Osteocyte (in vitro differentiated cells): ENCODE measurements around the gene ABITRAM.

DNA sequence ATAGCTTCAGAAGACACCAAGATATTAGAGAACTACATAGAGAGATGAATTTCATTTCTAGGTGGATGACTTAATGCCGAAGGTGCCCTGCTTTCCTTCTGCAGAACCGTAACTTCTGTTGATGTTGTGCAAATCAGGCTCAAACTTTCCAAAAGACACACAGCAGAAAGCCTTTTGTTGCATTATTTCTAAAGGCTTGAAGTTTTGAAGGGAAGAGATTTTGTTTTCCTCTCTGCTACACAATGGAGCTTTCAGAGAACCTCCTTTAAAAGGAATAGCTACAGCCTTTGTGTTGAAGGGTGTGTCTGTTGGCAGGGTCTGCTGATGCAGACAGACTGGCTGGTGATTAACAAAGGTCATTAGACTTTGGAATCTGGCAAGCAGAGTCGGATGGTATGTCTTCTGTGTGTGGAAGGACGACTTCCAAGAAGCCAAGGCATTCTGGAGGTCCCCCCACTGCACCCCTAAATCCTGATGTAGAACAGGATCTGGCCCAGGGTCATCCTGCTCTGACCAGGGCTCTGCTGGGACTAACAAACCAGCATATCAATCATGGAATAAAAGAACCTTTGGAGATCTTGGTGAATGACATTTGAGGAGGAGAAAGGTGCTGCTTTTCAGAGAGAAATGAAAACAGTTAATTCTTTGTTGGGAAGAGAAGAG, 57.9 kb downstream of the ZNF462 start:
- PRO-cap, result no peak

GRCh38 chr9:107221819-107222742, 61.0 kb upstream of the RAD23B start:
- PRO-cap, result unidirectional peak, plus-strand start at chr9:107222237

DNA sequence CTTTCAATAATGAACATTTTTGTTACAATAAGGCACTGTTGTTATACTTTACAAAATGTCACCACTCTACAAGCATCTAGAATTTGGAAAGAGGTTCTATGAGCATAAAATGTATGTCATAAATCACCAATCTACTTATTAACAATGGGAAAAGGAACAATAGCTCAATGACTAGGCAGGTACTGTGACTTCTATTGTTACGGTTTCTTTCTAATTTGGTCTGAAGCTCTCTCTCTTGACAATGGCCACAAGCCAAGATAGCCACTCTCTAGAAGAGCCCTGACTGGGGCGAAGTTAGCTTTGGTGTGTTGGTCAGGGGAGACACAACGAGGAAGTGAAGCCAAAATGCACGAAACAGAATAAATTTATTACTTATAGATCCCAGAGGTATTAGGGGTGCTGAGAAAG, 9.5 kb upstream of the RAD23B start:
- PRO-cap, result no peak

DNA sequence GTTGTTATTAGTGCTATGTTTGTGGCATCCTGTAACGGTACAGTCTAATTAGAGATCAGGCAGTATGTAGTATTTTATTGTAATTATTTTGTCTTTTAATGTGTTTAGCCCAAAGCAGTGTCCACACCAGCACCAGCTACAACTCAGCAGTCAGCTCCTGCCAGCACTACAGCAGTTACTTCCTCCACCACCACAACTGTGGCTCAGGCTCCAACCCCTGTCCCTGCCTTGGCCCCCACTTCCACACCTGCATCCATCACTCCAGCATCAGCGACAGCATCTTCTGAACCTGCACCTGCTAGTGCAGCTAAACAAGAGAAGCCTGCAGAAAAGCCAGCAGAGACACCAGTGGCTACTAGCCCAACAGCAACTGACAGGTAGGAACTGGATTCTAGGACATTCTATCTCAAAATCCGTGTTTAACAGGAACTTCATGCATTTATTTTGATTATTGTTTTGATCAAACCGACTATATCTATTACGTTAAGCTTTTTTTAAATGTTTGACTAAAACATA, 23.2 kb downstream of the RAD23B start:
- PRO-cap, result no peak

GRCh38 chr9:107316999-107317663, 34.1 kb downstream of the RAD23B start:
- PRO-cap, result no peak

GRCh38 chr9:107332132-107332660, 49.1 kb downstream of the RAD23B start:
- PRO-cap, result no peak

- PRO-cap, result bidirectional peak, plus-strand start at chr9:107489677, minus-strand start at chr9:107489565
Observed at GRCh38 chr9:107489641-107489707, 95 bp downstream of the KLF4 start.

- PRO-cap, result no peak
Observed at GRCh38 chr9:107548193-107549048, 58.9 kb upstream of the KLF4 start.

DNA sequence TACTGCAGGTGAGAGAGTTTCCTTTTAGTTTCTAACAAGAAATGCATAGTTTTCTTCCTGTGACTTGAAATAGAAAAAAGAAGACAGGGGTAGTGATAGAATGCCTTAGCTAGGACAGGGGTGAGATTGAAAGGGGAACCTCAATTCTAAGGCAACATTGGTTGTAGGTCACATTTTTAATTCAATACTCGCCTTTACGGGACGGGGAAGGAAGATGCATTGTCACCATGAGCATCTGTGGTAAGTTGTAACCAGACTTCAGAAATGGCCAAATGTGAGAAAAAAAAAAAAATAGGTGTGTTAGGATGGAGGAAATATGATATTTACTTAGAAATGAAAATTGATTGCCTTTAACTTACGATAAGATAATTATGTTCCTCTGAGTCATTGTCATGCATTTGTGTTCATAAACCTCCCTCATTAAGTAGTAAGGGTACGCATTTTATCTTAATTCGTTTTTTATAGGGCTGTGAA, 103.4 kb upstream of the KLF4 start:
- PRO-cap, result no peak

GRCh38 chr9:107620751-107621323, 131.3 kb upstream of the KLF4 start:
- PRO-cap, result no peak

DNA sequence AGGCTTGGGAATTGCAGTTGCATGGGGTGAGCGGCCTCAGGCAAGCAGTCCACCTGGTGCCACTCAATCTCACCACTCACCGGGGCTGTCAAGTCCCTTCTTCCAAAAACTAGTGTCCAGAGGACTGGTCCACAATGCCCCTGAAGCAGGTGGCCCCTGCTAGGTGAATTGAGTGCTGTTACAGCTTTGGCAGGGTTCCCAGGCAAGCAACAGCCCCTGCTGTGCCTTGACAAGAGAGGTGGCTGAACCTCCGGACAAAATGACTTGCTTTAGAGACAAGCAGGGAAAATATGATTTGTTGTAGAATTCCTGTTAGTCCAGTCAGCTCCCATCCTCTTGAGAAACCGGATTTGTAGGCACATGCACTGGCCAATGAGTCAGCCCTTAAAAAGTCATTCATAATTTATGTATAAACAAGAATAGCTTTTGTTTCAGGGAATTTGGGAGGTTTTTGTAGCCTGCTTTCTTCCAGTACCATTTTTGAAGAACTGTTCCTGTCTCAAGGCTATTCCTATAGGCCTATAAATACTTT, 411.2 kb downstream of the ACTL7B start:
- PRO-cap, result unidirectional peak, minus-strand start at position 261 of the sequence

- PRO-cap, result no peak
Observed at GRCh38 chr9:108696097-108696748, 159.6 kb downstream of the ACTL7B start.

- PRO-cap, result no peak
Observed at GRCh38 chr9:108779382-108779897, 76.3 kb downstream of the ACTL7B start.

DNA sequence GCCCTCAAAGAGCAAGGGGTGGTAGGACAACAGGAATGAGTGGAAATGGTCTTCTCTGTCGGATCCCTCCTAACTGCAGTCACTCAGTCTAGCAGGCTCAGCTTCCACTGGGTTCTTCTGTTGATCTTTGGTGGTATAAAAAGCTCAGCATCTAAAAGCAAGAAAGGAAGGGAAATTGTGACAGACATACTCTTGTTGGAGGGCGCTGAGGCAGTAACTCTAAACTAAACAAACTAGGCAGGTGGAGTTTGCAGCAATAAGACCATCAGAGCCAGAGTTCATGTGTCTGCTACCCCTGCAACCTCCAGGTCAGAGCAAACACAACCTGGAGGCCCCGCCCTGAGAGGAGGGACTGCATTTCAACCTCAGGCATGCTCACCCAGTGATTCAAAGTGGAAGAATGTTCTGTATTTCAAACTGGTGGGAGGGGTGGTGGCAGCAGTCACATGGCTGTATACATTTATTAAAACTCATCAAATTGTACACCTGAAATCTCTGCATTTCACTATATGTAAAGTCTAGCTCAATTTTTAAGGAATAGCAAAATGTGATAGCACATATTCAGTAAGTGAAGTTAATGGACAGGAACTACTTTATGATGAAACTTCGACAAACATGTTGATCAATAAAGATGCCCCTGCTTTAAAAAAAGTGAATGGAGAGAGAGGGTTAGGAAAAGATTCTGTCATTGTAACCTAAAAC, 7.1 kb downstream of the ACTL7A start:
- PRO-cap, result no peak

- PRO-cap, result no peak
Observed at GRCh38 chr9:108919390-108920139, 14.4 kb downstream of the ELP1 start.

GRCh38 chr9:108932893-108933811, 772 bp downstream of the ELP1 start:
- PRO-cap, result no peak

DNA sequence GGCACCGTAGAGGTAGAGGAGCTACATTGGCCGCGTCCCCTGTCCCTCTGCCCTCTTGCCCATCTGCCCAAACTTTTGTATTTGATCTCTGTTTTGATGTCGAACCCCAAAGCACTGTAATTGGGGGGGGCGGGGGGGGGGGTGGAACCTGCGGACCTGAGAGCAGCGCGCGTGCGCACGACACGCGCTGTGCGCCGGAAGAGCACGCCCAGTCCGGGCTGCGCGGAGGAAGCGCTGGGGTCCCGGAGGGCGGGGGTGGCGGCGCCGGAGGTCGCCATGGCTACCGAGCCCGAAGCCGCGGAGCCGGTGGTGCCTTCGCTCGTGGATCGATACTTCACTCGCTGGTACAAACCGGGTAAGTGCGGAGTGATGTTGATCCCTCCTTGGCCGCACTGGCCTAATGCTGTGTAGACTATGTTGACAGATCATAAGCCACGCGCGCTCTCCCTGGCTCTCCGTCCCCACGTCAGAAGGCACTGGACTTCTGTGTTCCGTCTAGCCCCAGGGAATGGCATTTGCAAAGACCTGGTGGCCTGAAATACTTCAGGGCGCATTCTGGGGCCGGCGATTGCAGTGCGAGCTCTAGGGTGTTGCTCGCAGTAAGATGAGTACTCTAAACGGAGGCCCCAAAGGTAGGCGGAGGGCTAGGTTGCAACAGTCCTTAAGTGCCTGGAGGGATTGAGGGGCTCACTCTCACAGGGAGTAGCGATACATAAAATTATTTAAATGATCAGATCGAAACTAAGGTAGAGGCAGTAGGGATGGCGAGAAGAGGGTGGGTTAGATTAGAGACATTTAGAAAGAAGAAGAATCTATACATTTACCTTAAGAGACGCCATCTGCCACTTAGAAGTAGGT, at the start of gene ABITRAM:
Gene ABITRAM (plus strand): TSS at position 190 of the 858 bp plus-strand sequence.
- PRO-cap, result bidirectional peak, plus-strand start at position 205 of the sequence, minus-strand start at position 201 of the sequence

DNA sequence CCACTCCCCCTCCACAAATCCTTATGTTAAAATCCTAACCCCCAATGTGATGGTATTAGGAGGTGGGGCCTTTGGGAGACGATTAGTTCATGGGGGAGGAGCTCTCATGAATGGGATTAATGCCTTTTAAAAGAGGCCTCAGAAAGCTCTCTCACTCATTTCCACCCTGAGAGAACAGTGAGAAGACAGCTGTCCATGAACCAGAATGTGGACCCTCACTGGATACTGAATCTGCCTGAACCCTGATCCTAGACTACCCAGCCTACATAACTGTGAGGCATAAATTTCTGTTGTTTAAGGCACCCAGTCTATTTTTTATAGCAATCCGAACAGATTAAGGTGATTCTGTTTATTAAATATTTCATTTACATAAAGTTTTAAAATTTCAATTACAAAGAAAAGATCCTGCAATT, 7.9 kb downstream of the CTNNAL1 start:
- PRO-cap, result no peak

DNA sequence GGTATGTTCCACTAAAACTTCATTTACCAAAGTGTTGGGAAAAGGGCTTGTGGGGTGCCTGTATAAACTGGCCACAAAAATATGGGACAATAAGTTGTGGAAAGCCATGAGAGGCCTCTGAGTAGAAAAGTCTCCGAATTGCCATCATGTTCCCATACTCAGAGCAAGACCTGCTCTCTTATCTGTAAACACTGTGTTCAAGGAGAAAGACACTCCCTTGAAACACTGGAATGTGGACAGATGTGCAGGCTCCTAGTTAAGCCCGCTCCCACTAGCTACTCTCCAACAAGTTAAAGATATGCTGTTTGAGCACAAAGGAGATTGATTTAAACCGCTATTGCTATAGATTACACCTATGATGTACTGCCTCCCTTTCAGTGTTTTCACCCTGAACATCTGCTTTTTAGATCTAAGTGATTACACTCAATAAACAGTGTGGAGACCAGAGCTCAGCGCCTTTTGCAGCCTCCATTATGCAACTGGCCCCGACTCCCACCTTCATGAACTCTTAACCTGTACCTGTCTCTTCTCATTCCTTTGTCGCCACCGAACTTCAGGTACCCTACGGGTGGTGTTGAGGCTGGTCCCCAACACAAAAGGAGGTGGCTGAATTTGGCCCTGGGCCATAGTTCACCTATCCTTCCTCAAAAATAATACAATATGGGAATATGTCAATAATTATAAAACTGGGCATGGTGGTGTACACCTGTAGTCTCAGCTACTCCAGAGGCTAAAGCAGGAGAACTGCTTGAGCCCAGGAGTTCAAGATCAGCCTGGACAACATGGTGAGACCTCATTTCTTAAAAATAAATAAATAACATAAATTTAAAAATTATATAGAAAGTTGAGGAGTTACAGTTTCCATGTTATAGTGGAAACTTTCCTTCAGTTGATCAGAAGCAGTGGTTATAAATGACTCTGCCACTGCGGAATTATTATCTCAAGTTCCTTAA, 47.4 kb downstream of the TMEM245 start:
- PRO-cap, result unidirectional peak, minus-strand start at position 505 of the sequence

DNA sequence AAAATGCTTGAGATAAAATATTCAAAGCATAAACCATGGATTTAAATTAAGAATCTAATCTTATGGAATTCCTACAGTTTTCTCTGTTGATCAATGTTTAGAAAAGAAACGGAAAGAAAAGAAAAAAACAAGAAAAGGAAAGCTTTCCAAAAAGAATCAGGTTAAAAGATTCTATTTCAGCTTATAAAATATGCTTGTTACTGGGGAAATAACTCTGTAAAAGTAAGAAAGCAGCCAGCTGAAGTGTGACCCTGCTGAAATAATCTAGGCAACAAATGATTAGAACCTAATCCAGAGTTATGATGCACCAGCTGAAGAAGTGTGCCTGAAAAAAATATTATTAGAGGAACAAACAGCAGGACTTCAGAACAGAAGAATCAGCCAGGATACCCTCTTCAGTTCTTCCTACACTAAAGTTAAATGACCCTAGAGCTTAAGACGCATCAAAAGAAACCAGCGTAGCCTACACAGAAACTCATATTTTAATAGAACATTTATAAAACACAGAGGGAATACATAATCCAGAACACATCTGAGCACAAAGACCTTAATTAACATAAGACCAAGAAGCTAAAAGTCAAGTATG, 10.8 kb downstream of the TMEM245 start:
- PRO-cap, result no peak